Epithelial cell of prostate (primary cell): ENCODE measurements around a stretch of chr2.

GRCh38 chr2:235063371-235063899 is 111.6 kb downstream of the SH3BP4 start:
- RRBS = 81% methylated on average over 5 of the region's 17 CpGs

GRCh38 chr2:235406227-235406833 is 87.5 kb upstream of the AGAP1 start:
- RRBS = no CpG with 5 or more reads among the region's 12 CpGs

DNA sequence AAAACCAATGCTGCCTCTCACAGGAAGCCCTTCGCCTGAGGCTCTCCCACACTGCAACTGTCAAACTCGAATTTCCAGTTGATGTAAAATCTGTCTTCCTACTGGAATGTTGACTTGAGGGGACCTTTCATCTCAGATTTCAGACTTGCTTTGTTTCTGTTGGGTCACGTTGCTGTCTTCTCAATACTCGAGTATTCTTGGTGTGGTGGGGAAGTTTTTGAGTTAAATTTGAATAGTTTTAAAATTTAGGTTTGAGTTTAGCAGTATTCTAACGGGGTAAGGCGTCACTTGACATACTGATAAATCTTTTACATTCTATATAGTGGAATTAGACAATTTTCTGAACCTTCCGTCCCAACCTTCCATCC is 50.8 kb downstream of the AGAP1 start:
- RRBS = no CpG with 5 or more reads among the region's 7 CpGs

DNA sequence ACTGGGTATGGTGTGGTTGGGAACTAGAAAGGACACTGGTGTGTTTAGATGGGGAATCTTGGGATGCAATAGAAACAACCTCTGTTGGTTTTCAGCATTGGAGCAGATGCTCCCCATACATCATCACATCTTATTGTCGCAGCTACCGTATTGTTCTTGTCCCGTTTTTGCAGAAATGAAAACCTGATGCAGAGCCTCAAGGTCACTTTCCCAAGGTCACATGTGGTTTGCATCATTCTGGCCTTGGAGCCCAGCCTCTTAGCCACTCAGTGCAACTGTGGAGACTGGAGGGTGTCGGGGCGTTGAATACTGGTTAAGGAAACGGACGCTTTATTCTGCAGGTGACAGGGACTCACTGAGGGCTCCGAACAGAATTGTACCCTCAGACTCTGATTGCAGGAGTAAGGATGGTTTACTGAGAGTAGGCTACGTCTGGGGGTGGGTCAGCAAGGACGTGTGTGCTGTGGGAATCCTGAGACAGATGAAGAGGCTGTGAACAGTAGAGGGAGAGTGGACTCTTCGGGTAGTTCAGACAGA is 166.9 kb downstream of the AGAP1 start:
- RRBS = no CpG with 5 or more reads among the region's 11 CpGs

DNA sequence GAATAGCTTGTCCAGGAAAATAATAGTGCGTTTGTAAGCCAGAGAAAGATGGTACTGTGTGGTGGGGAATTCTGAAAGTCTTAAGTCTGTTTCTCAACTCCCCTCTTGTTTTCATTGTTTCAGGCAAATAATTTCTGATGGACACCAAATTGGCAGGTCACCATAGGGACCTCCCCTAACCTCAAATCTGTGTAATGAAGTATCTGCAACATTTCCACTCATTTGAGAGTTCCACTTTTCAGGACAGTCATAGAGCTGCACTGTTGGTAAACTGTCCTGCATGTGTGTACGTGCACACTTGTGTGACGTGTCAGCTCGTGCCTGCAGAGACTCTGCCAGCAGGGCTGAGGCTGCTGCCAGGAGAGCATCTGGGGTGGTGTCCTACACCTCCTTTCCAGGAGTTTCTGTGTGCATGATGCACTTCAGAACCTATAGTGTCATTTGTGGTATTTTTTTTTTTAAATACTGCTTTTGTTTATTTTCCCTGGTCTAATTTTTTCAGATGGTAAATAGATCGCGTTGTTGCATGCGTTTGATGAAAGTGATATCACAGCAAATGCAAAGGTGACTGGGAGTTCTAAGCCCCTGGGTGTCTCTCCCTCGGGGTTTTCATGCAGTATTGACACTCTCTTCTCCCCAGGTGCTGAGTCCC is 195.8 kb downstream of the AGAP1 start:
- RRBS = no CpG with 5 or more reads among the region's 8 CpGs

DNA sequence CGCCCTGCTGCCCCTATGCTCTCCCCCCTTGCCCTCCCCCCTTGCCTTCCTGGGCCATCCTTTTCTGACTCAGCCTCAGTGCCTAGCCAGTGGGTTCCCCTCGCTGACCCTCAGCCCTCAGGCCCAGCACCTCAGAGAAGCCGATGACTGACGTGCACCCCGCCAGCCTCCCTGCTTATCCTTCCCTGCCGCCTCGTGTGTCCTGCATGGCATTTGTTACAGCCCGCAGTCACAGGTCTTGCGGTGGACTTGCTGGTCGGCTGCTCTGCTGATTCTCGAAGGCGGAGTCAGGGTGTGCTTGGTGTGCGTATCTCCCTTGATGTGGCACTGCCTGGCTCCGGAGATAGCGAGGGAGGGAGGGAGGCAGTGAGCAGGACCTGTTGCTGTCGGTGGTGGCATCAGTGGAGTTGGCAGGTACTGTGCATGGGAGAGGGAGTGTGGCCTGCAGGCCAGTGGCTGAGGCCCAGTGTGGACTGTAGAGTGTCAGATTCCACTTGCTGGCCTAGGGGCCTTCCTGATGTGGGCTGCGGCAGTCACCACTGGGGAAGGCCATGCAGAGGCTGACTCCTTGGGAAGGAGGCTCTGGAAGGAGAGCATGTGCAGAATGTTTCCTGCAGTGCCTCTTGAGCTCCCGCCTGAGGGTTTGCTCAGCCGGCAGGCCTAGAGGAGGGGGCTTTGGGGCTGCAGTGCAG is 198.8 kb downstream of the AGAP1 start:
- RRBS = no CpG with 5 or more reads among the region's 19 CpGs

- RRBS = no CpG with 5 or more reads among the region's 17 CpGs
Observed at GRCh38 chr2:235715352-235716147, 221.7 kb downstream of the AGAP1 start.

- RRBS = no CpG with 5 or more reads among the region's 14 CpGs
Observed at GRCh38 chr2:235744015-235744543, 250.2 kb downstream of the AGAP1 start.

- RRBS = no CpG with 5 or more reads among the region's 17 CpGs
Observed at GRCh38 chr2:235832547-235833418, 335.4 kb downstream of the GBX2 start.

DNA sequence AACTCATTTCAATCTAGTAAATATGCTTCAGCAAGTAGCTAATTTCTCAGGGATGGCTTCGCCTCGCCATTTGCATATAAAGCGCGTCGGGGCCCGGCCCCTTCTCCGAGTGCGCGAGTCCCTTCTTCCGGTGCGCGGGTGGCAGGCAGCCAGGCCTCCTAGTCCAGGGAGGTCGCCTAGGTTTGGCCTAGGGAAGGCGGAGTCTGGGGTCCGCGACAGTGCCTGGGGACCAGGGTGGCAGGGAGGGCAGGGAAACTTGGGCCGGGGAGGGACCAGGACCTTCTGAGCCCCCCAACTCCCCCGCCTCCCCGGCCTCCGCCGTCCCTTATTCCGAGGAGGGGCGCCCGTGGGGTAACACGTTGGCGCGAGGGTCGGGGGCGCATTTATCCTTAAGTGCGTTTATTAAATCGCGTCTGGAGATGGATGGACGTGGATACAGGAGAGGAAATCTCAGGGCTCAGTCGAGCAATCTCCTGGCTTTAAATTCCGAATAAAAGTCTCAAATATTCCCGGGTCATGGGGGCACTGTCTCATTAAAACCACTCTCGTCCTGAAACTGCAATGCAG is 10.4 kb upstream of the GBX2 start:
- RRBS = 7% methylated on average over 3 of the region's 37 CpGs

DNA sequence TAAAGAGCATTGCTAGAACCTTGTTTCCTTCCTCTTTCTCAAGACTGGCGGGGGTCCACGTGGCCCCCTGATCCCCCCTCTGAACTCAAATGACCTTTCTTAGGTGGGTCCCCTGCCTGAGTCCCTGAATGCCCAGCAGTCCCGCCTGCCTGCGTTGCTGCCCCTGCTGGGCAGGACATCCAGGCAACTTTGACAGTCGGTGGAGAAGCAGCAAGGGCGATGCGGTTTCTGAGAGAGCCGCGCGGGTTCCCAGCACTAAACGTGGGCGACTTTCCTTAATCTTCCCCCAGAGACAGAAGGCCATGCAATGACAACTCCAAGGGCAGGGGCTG is 27.7 kb downstream of the ASB18 start:
- RRBS = no CpG with 5 or more reads among the region's 12 CpGs

GRCh38 chr2:236242105-236242338 is 22.2 kb downstream of the ASB18 start:
- RRBS = no CpG with 5 or more reads among the region's 4 CpGs

DNA sequence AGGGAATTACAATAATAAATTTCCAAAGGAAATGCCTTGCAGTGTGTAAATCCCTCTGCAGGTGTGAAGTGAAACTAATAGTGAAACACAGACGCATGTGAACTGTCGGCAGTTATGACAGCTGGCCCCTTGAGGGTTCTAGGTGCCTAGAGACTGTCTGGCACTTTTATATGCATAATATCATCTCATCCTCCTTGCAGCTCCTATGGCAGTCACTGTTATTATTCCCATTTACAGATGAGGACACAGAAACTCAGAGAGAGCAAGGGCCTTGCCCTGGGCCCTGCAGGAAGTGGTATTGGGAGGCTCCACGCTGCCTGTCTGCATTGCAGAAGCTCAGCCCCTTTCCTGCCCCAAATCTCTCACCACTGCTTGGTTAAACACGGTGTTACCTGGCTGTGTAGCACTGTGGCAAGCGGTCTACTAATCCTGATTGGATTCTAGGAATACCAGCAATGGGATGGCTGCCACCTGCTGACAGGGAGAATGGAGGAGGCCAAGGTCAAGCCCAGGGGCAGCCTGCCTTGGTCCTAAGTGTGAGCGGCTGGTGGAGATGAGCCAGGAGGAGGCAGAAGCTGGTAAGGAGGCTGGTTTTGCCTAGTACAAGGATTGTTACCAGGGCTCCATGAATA is 29.6 kb upstream of the IQCA1 start:
- RRBS = no CpG with 5 or more reads among the region's 6 CpGs

GRCh38 chr2:236572243-236573045 is 2.8 kb downstream of the ACKR3 start:
- RRBS = no CpG with 5 or more reads among the region's 14 CpGs

DNA sequence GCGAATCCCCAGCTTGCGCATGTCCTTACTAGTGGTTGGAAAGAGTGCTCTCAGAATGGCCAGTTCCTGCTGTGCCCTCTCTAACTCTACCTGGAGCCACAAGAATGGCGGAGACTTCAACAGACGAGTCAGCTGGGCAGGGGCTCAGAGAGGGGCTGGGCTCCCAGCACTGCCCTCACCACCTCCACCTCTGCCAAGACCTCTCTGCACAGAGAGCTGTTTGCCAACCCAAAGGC is 13.2 kb downstream of the ACKR3 start:
- RRBS = no CpG with 5 or more reads among the region's 4 CpGs

- RRBS = no CpG with 5 or more reads among the region's 6 CpGs
Observed at GRCh38 chr2:236659718-236660245, 90.2 kb downstream of the ACKR3 start.

GRCh38 chr2:236688808-236689231 is 119.2 kb downstream of the ACKR3 start:
- RRBS = no CpG with 5 or more reads among the region's 13 CpGs

GRCh38 chr2:236732700-236733123 is 163.1 kb downstream of the ACKR3 start:
- RRBS = no CpG with 5 or more reads among the region's 5 CpGs

DNA sequence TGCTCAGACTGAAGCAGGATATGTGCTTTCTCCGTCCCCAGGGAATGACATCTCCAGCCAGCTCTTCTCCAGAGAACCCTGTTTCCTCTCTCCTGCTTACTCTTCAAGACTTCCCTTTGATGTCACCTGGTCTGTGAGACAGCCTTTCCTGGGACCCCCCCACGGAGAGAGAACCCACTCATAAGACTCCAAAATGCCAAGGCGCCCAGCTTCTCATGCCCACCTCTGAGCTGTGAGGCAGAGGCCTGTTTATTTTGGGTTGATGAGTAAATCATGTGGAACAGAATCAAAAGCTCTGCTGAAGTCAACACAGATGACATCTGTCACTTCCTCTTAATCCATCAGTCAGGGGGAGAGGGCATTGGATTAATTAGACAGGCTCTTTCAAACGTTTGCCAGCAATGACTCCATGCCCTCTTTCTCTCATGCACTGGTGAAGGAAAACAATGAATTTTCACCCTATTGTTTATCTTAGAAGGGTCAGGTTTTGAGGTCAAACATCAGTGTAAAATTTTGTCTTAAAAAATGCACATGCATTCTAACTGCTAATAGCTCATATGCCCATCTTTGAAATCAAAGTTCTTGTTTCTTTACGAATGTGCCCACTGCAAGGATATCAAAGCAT is 184.0 kb downstream of the ACKR3 start:
- RRBS = no CpG with 5 or more reads among the region's 5 CpGs

GRCh38 chr2:236754198-236755088 is 184.8 kb downstream of the ACKR3 start:
- RRBS = no CpG with 5 or more reads among the region's 12 CpGs